Adrenal gland (tissue), 7 donors: ENCODE measurements around a stretch of chr9.

GRCh38 chr9:133448302-133448872, 11.4 kb upstream of the CACFD1 start:
- PRO-cap, 3 experiments = no peak in any of the 3 experiments
- RAMPAGE, long total RNA, 4 experiments = no peak in any of the 4 experiments
- RRBS = 56% methylated on average over 5 of the region's 13 CpGs

- PRO-cap, 3 experiments = no peak in any of the 3 experiments
- RAMPAGE, long total RNA, 4 experiments = no peak in any of the 4 experiments
- RRBS = 85% methylated on average over 7 of the region's 14 CpGs
Observed at GRCh38 chr9:133476590-133477080, 2.3 kb downstream of the SLC2A6 start.

DNA sequence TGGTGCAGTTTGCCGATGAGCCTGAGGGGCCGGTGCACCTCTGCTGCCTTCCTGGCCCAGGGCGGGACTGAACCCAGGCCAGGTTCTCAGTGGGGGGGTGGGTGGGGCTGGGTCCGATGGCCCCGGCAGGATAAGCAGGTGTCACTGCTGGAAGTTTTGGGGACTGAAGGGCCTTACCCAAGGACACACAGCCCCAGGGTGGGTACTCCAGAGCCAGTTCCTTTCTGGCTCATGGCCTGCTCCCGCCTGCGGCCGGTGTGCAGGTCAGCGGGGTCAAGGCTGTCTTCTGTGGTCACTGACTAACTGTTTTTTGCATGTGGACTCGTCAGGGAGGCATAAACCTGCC, 18.4 kb downstream of the MYMK start:
- PRO-cap, 3 experiments = no peak in any of the 3 experiments
- RAMPAGE, long total RNA, 4 experiments = no peak in any of the 4 experiments
- RRBS = 23% methylated on average over 2 of the region's 10 CpGs

- PRO-cap, 3 experiments = no peak in any of the 3 experiments
- RAMPAGE, long total RNA, 4 experiments = no peak in any of the 4 experiments
- RRBS = 24% methylated on average over 3 of the region's 10 CpGs
Observed at GRCh38 chr9:133514425-133514891, 10.3 kb downstream of the MYMK start.

DNA sequence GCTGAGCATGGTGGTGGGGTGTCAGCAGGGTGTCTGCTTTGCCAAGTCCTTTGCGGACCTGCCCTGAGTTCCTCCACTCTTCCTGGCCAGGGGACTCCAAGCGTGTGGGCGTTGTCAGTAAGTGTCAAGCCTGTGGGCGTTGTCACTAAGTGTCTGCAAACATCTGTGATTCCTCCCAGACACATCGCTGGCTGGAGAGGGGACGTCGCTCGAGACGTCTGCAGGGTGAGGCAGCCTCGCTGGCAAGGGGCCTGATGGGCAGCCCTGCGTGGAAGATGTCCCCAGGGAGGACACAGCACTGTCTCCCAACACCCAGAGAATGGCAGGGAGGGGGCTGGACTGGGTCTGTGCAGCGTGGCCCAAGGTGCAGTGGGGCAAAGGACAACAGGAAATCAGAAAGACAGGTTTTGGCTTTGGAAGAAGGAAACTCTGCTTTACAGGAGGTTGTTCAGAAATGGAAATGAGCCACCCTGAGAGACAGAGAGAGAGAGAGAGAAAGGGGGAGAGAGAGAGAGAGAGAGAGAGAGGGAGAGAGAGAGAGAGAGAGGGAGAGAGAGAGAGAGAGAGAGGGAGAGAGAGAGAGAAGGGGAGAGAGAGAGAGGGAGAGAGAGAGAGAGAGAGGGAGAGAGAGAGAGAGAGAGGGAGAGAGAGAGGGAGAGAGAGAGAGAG, 28.9 kb downstream of the ADAMTSL2 start:
- PRO-cap, 3 experiments = no peak in any of the 3 experiments
- RAMPAGE, long total RNA, 4 experiments = start-site peak on the plus strand in 1 of 4 experiments, centred at position 409 of the sequence, 8 reads per replicate
- RRBS = no CpG with 5 or more reads among the region's 12 CpGs

DNA sequence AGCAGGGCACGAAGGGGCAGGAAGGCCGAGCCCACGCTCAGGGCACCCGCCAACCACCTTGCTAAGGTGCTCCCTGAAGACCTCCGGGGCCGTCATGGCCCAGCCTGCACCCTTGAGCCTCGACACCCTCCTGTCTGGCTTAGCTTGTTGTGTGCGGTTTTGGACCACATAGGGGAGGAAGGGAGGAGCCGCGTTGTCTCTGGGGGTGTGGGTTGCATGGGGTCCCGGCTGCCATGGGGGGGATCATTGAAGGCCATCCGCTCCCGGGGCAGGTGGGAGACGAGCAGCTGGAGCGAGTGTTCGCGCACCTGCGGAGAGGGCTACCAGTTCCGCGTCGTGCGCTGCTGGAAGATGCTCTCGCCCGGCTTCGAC, 33.5 kb downstream of the ADAMTSL2 start:
- PRO-cap, 3 experiments = no peak in any of the 3 experiments
- RAMPAGE, long total RNA, 4 experiments = no peak in any of the 4 experiments
- RRBS = 84% methylated on average over 12 of the region's 25 CpGs

- PRO-cap, 3 experiments = no peak in any of the 3 experiments
- RAMPAGE, long total RNA, 4 experiments = no peak in any of the 4 experiments
- RRBS = no CpG with 5 or more reads among the region's 24 CpGs
Observed at GRCh38 chr9:133585291-133585812, 23.8 kb downstream of the FAM163B start.

- PRO-cap, 3 experiments = no peak in any of the 3 experiments
- RAMPAGE, long total RNA, 4 experiments = no peak in any of the 4 experiments
- RRBS = 51% methylated on average over 3 of the region's 21 CpGs
Observed at GRCh38 chr9:133585906-133586418, 23.2 kb downstream of the FAM163B start.

DNA sequence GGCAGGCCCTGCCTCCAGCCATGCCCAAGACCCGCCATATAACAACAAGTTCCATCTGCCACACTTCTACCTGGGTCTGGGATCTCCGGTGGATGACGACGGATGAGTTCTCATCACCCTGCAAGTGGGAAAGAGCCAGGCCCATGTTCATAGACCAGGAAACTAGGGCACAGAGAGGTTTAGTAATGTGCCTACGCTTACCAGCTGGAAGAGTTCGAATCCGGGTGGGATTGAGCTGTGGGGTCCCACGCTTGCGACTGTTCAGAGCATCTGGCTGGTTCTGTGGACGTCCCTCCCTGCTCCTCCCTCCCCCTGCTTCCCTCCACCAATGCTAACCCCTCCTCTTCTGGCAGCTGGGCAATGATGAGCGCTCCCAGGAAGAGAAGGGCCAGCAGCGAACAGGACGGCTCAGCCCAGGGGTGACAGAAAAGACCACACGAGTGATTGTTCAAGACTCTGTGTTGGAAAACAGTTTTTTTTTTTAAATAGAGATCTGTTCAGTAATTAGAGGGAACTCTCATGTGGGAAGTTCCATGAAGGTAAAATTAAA, 7.0 kb downstream of the FAM163B start:
- PRO-cap, 3 experiments = no peak in any of the 3 experiments
- RAMPAGE, long total RNA, 4 experiments = no peak in any of the 4 experiments
- RRBS = no CpG with 5 or more reads among the region's 14 CpGs

- PRO-cap, 3 experiments = no peak in any of the 3 experiments
- RAMPAGE, long total RNA, 4 experiments = no peak in any of the 4 experiments
- RRBS = no CpG with 5 or more reads among the region's 25 CpGs
Observed at GRCh38 chr9:133768747-133769741, 30.9 kb upstream of the SARDH start.

- PRO-cap, 3 experiments = no peak in any of the 3 experiments
- RAMPAGE, long total RNA, 4 experiments = no peak in any of the 4 experiments
- RRBS = no CpG with 5 or more reads among the region's 12 CpGs
Observed at GRCh38 chr9:133892449-133892881, 99.7 kb downstream of the VAV2 start.

DNA sequence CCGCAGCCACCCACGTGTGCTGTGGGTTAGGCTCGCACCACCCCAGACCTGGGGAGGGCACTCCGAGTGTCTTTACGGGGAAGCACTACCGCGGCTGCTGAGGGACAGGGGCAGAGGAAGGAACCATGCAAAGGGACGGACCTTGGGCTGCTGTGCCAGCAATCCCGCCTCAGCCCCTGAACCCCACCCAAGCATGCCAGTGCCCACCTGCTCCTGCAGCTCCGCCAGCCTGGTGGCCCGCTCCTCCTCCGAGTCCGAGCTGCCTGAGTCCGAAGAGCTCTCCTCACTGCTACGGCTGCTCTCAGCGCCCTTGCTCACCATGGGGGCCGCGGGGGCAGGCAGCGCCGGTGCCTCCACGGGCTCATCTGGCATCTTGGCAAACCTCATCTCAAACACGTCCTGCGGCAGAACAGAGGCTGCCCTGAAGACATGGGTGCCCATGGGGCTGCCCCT, 16.3 kb downstream of the BRD3OS start:
- PRO-cap, 3 experiments = no peak in any of the 3 experiments
- RAMPAGE, long total RNA, 4 experiments = no peak in any of the 4 experiments
- RRBS = no CpG with 5 or more reads among the region's 23 CpGs

GRCh38 chr9:134135062-134136063, 519 bp upstream of the WDR5 start:
- PRO-cap, 3 experiments = peak in 3 of 3 experiments; most common plus-strand start chr9:134135403 (in 3); most common minus-strand start chr9:134135568 (in 3)
- RAMPAGE, long total RNA, 4 experiments = start-site peak on the plus strand in 3 of 4 experiments, at chr9:134135367-134135430 at its widest, 26 to 65 reads per replicate
- RRBS = 2% methylated on average over 24 of the region's 75 CpGs

DNA sequence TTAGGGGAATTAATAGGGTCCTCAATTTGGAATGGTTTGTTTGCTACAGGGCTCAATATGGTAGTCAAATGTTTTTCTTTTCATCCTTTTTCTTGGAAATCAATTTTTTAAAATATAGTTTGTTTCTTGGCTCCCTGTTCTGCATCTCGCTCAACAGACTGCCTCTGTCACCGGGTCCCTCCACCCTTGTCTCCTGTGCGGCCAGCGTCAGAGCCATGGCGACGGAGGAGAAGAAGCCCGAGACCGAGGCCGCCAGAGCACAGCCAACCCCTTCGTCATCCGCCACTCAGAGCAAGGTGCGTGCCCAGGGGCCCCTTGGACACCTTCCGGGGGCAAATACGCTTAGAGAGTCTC, 3.8 kb downstream of the WDR5 start:
- PRO-cap, 3 experiments = no peak in any of the 3 experiments
- RAMPAGE, long total RNA, 4 experiments = no peak in any of the 4 experiments
- RRBS = no CpG with 5 or more reads among the region's 14 CpGs

GRCh38 chr9:134149195-134149753, 13.4 kb downstream of the WDR5 start:
- PRO-cap, 3 experiments = no peak in any of the 3 experiments
- RAMPAGE, long total RNA, 4 experiments = no peak in any of the 4 experiments
- RRBS = 98% methylated on average over 5 of the region's 17 CpGs

GRCh38 chr9:134163233-134164195, 27.6 kb downstream of the WDR5 start:
- PRO-cap, 3 experiments = peak in 3 of 3 experiments; most common plus-strand start chr9:134163446 (in 3); most common minus-strand start chr9:134163414 (in 2)
- RAMPAGE, long total RNA, 4 experiments = no peak in any of the 4 experiments
- RRBS = 17% methylated on average over 12 of the region's 89 CpGs

- PRO-cap, 3 experiments = no peak in any of the 3 experiments
- RAMPAGE, long total RNA, 4 experiments = no peak in any of the 4 experiments
- RRBS = no CpG with 5 or more reads among the region's 11 CpGs
Observed at GRCh38 chr9:134223061-134223552, 87.2 kb downstream of the WDR5 start.

DNA sequence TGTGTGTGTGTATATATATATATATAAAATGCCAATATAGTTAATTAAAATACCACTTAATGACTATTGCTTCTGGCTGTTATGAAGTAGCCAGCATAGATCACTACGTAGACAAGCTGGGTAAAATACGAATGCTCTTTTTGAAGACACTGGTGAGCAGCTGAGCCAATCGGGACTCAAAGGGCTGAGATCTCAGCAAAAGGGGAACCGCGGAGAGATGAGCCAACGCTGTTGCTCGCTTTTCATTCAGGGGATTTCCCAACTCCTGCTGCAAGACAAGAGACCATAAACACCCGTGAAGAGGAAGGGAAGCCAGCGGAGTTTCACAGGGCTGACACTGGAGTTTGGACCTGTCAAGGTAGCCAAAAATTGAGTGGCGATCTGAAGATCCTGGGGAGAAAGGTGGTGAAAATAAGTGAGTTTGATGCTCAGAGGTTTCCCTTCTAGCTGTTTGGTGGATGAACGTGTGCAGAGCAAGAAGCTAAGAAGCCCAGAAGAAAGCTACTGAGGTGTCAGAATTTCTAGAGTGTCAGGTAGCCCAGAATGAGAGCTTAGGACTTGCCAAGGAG, 82.4 kb upstream of the RXRA start:
- PRO-cap, 3 experiments = no peak in any of the 3 experiments
- RAMPAGE, long total RNA, 4 experiments = no peak in any of the 4 experiments
- RRBS = no CpG with 5 or more reads among the region's 11 CpGs

DNA sequence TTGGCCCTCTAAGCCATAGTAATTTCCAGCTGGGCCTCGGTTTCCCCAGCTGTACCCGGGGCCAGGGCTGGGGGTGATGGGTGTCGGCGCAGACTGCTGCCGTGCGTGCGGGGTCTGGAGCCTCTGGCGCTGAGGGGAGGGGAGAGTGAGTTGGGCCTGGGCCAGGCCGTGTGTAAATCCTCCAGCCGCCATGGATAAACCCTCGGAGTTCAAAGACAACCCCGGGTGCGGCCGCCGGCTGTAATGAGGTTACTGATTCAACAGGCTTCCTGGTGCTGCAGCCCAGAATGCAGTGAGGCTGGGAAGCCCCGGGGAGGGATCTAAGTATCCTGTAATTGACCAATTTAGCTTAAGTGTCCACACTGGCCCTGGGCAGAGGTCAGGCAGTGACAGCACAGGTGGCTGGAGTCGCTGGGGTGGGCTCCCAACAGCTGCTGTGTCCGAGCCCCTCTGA, 7.2 kb downstream of the RXRA start:
- PRO-cap, 3 experiments = peak in 2 of 3 experiments; most common plus-strand start position 342 of the sequence (in 1); most common minus-strand start position 245 of the sequence (in 2)
- RAMPAGE, long total RNA, 4 experiments = no peak in any of the 4 experiments
- RRBS = 20% methylated on average over 2 of the region's 18 CpGs

GRCh38 chr9:134355354-134356476, 29.5 kb downstream of the RXRA start:
- PRO-cap, 3 experiments = no peak in any of the 3 experiments
- RAMPAGE, long total RNA, 4 experiments = no peak in any of the 4 experiments
- RRBS = 17% methylated on average over 3 of the region's 23 CpGs